ENCODE measurements around a stretch of chr7.

GRCh38 chr7:158876422-158876904, 20.1 kb downstream of the DYNC2I1 start:
- PRO-cap: no peak
- RAMPAGE, long total RNA: no peak

GRCh38 chr7:158937605-158938339, 81.4 kb downstream of the DYNC2I1 start:
- PRO-cap: no peak
- RAMPAGE, long total RNA: no peak

DNA sequence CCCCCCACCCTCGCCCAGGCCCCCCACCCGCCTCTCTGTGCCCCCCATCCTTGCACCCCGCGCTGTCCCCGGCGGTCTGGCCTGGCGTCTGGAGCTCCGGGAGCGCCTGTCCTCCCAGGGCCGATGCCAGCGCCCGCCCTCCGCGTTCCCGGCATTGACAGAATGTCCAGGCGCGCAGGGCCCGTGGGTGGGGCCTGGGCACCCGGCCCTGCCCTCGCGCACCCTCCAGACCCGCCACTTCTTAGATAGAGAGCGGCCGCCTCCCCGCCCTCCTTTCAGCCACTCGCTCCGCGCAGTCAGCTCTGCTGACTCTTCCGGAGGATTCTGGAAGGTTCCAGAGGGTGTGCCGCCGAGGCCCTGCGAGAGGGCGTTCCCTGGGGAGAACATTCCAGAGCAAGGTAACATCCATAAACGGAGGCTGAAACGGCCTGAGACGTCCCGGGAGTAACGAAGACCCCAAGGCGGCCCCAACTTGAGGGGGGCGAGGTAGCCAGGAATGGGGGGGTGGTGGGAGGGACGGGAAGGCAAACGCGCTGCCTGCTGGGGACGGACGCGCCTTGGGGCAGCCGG, 117.8 kb downstream of the DYNC2I1 start:
- PRO-cap: no peak
- RAMPAGE, long total RNA: no peak

DNA sequence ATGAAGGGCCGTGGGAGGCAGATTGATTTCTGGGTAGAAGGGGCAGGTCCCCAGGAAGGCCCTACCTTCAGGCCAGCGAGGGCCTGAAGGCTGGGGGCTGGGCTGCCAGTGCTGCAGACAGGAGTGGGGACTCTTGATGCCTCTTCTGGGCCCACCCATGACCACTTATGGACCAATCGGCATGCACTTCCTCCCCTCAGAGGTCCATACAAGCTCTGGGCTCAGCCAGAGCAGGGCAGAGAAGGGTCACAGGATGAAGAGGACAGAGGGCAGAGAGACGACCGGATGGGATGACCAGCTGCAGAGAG, 120.1 kb downstream of the DYNC2I1 start:
- PRO-cap: bidirectional peak, plus-strand start at position 238 of the sequence, minus-strand start outside the sequence
- RAMPAGE, long total RNA: no peak

DNA sequence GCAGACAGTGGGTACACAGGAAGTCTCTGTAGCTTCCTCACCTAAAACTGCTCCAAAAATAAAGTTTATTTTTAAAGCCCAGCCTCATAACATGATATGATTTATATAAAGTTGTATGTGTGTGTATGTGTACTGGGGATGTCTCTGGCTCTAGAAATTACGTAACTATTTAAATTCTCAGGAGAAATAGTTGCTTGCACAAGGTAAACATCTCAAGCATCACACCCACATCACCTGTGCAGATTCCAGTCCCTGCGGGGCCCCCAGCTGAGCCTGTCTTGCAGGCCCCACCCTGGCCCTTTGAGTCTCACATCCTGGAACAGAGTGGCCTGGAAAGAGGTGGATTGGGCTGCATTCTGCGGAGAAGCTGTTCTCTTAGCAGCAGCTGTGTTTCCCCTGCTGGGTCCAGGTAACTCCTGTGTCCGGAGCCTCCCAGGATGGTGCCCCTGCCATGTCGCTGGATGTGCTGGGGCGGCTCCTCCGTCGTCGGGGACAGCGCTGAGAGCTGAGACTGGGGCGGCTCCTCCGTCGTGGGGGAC, 135.8 kb downstream of the DYNC2I1 start:
- PRO-cap: no peak
- RAMPAGE, long total RNA: no peak

- PRO-cap: no peak
- RAMPAGE, long total RNA: no peak
Measured at GRCh38 chr7:159027575-159028401, 116.9 kb downstream of the VIPR2 start.